Neural crest cell (in vitro differentiated cells): Measurements from ENCODE around the genes YIPF3 and HSP90AB1.

- PRO-cap: no peak
These were observed 29.1 kb upstream of the SRF start for GRCh38 chr6:43141931-43142491.

- PRO-cap: bidirectional peak, plus-strand start at chr6:43246719, minus-strand start at chr6:43246774; bidirectional peak, plus-strand start at chr6:43247110, minus-strand start at chr6:43246979
These were observed 3.3 kb downstream of the TTBK1 start for GRCh38 chr6:43246373-43247170.

GRCh38 chr6:43306047-43306785 is 2.4 kb downstream of the CRIP3 start:
- PRO-cap: no peak

DNA sequence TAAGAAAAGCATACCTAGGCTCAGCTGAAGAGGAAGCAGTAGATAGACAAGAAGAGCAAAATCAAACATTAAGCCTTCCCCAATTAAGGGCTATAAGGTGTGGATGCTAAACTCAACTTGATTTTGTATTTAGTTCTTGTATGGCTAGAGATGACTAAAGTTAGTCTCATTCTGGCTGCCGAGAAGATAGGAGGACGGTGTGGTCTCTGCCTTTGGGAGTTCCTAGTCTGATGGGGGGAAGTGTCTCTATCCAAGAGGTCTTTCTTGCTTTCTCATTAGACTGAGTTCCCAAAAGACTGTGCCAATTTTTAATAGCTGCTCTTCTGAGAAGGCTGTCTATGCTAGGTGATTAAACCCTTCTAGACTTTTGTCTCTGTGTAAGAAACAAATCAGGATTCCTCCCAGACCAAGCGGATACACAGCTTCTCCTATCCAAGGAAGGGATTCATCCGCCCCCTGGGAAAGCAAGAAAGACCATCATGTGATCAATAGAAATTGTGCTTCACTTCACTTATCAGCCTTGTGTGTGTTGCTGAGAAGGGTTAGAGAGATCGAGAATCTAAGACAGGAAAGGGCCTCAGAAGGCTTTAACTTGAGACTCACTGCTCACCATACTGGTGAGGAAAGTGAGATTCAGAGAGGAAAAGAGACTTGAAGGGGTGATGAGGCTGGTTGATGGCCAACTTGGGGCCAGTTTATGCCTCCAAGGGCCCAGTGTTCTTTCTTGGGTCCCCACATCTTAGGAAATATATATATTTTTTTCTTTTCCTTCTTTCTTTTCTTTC is 1.4 kb downstream of the ABCC10 start:
- PRO-cap: no peak

DNA sequence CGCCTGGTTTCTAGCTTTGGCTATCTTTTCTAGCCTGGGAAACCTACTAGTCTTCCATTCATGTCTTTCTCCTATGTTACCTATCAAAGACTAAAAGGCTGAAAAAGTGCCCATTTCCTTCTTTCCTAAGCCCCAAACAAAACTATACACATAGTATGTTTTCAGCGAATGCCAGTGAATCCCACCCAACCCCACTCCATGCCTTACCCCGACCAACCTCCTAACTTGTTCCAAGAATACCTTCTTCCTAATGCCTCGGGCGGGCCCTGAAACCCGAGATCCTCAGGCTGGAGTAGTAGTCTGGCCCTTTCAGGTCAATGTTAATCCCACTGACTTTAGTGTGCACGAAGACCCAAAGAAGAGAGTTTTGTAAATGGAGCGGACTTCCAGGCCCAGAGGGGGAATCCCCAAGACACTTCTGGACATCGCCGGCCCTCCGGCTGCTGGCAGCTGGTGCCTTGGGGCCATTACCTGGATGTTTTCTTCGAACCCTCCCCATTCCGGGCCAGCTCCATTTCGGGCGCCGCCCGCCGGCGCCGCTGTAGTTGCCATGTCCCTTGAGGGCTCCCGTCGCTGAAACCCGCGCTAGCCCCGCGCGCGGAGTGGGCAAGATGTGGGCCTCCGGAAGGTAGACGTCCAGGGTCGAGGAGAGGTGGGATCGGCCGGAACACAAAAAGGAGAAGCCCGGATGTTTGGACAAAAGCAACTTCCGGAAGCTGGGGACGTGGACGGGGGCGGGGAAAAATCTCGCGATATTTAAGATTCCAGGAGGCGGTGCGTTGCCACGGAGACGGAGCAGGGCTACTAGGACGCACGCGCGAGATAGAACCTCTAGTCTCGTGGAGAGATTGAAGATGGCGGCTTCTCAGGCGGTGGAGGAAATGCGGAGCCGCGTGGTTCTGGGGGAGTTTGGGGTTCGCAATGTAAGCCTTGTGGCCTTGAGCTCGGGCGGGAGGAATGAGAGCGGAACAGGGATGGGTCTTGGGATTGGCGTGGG is at the start of gene YIPF3:
YIPF3 (minus strand) TSS at position 671 of the 997 bp plus-strand sequence.
- PRO-cap: bidirectional peak, plus-strand start at position 834 of the sequence, minus-strand start at position 604 of the sequence

DNA sequence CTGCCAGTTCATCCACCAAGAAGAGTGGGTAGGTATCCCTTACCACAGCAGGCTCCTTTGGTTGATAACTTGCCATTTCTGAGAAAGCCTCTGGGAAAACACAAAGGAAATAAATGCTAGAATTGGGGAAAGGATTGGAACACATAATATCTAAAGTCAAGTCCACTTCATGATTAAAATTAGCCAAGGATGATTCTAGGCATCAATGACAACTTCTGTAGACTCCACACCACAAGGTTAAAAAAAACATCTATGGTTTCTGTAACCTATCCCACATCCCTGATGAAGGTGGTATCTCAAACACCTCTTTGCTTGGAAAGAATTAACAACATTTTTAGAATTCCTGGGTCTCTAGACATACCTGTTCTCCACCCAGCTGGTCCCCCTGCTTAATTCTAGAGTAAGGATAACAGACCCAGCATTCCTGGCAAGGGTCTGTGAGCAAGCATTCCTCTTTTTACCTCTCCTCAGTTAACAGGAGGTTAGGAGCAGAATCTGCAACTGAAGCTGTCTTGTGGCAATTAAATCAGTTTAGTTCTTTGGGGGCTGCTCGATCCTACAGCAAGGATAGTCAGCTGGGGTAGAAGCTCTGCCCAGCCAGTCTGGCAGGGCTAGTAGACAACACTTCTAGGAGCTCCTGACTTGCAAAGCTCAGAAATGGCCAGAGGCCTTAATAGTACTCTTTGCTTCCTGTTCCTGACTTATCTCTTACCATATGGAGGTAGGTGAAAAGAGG is 11.4 kb downstream of the POLR1C start:
- PRO-cap: no peak

- PRO-cap: bidirectional peak, plus-strand start at chr6:43629493, minus-strand start at chr6:43629264
These were observed 319 bp upstream of the GTPBP2 start for GRCh38 chr6:43629322-43629844.

DNA sequence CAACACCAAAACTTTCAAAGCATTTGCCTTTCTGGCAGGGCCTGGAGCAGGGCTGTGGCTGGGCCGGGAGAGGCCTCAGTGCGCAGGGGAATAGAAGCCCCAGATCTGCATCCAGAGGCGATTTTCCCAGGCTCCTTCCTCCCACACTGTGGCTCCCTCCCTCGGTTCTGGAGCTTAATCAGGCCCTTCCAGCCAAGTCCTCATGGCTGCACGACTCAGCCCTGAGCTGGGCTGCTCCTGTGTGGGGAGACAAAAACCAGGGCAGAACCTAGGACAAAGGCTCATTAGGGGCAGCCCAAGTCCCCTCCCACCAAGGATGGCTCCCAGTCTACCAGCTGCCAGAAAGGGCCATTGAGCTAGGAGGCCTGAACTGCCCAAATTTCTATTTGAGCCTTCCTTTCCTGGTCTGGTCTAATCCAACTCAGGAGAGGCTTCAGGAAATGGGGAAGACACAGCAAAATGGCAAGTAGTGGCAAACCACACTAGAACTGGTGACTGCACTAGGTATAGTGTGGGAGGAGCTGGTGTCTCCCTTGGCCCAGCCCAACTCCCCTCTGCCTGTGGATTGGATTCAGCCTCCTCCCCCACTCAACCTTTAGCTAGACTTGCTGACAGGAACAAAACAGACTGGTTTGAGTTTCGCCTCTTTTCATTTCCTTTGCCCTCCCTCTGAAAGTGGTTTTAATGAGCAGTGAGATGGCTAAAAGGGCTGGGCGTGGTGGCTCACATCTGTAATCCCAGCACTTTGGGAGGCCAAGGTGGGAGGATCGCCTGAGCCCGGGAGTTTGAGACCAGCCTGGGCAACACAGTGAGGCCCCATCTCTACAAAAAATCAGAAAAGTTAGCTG is 17.8 kb downstream of the MRPS18A start:
- PRO-cap: no peak

GRCh38 chr6:43704119-43704450 is 16.5 kb upstream of the MRPS18A start:
- PRO-cap: no peak

- PRO-cap: no peak
These were observed 18.5 kb upstream of the MRPS18A start for GRCh38 chr6:43705895-43706608.

DNA sequence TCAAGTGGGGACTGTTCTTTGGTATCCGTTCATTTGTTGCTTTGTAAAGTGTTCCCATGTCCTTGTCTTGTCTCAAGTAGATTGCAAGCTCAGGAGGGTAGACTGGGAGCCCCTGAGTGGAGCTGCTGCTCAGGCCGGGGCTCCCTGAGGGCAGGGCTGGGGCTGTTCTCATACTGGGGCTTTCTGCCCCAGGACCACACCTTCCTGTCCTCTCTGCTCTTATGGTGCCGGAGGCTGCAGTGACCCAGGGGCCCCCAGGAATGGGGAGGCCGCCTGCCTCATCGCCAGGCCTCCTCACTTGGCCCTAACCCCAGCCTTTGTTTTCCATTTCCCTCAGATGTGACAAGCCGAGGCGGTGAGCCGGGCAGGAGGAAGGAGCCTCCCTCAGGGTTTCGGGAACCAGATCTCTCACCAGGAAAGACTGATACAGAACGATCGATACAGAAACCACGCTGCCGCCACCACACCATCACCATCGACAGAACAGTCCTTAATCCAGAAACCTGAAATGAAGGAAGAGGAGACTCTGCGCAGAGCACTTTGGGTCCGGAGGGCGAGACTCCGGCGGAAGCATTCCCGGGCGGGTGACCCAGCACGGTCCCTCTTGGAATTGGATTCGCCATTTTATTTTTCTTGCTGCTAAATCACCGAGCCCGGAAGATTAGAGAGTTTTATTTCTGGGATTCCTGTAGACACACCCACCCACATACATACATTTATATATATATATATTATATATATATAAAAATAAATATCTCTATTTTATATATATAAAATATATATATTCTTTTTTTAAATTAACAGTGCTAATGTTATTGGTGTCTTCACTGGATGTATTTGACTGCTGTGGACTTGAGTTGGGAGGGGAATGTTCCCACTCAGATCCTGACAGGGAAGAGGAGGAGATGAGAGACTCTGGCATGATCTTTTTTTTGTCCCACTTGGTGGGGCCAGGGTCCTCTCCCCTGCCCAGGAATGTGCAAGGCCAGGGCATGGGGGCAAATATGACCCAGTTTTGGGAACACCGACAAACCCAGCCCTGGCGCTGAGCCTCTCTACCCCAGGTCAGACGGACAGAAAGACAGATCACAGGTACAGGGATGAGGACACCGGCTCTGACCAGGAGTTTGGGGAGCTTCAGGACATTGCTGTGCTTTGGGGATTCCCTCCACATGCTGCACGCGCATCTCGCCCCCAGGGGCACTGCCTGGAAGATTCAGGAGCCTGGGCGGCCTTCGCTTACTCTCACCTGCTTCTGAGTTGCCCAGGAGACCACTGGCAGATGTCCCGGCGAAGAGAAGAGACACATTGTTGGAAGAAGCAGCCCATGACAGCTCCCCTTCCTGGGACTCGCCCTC is 14.7 kb downstream of the VEGFA start:
- PRO-cap: no peak

DNA sequence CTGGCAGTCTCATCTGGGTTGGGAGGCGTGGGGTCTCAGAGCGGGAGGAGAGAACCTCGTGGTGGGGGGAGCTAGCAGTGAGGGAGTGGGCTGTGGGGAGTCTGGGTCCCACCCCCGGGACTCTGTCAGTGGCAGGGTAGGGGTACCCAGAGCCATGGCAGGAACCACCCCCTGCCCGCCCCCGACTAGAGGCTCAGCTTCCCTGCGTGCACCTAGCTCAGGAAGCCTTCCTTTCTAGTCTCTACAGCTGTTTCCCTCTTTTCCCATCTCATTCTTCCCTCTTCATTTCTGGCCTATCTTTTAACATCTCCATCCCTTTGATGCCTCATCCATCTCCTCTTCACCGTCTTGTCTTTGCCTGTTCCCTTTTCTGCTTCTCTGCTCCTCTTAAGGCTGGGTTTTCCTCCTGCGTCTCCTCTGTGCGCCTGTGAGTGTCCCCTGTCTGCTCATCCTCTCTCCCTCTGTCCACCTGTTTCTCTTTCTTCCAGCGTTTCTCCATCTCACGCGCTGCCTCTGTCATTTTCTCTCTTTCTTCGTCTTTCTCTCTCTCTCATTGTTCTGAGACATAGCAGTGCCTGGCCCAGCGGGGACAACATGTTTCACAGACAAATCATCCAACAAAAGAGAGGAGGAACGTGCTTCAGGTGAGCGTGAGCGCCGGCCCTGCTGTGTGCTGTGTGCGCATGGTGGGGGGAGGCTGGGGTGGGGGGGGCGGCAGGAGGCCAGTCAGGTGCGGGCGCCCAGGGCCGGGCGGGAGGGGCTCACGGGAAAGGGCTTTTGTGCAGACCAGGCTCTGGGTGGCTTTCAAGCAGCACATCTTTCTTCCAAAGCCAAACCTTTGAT is 121.0 kb downstream of the VEGFA start:
- PRO-cap: no peak

DNA sequence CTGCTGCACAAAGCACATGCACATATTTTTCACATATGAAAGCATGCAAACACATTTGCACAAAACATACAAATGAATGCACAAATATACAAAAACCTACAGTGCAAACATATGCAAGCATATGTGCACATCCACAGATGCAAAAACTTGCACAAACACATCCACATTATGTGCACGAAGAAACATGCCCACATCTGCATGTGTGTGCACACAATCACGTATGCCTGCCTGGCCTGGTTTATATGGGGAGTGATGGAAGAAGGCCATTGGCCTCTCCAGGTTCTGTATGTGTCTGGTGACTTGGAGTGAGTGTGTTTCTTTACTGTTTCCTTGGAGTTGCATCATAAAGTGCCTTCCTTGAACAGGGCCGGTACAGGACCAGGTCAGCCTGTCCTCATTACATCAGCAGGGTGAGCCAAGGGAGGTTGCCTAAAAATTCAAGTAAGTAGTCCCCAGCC is 140.6 kb downstream of the VEGFA start:
- PRO-cap: unidirectional peak, plus-strand start at position 397 of the sequence

DNA sequence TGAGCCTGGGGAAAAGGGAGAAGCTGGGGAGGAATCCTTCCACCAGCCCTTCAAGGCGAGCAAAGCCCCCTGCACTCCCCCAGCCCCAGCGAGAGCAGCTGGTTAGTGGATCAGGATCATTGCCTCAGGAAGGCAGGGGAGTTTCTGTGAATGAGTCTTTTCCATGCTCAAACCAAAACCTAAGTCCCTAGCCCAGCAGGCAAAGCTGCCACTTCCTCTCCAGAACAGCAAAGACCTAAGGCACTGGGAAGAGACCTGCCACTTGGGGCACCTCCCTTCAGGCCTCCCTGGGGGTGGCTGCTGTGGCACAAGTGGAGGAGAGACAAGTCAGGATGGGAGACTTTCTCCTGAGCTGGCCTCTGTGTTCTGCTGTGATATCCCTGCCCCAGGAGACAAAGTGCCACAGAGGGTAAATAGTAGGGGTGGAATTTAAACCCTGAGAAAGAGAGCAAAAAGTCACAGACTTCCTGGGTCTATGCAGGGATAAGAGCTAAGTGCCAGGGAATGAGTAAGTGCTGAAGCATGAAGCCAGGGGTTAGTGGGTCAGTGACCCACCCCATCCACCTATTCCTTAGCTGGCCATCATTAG is 84.3 kb downstream of the MRPL14 start:
- PRO-cap: no peak

GRCh38 chr6:44043598-44044636 is 83.3 kb downstream of the MRPL14 start:
- PRO-cap: unidirectional peak, plus-strand start at chr6:44043901; unidirectional peak, minus-strand start at chr6:44044250; unidirectional peak, minus-strand start at chr6:44044333

GRCh38 chr6:44119535-44120138 is 7.6 kb downstream of the MRPL14 start:
- PRO-cap: no peak

- PRO-cap: unidirectional peak, plus-strand start at chr6:44218773
These were observed 1.5 kb downstream of the MYMX start for GRCh38 chr6:44217926-44218921.

DNA sequence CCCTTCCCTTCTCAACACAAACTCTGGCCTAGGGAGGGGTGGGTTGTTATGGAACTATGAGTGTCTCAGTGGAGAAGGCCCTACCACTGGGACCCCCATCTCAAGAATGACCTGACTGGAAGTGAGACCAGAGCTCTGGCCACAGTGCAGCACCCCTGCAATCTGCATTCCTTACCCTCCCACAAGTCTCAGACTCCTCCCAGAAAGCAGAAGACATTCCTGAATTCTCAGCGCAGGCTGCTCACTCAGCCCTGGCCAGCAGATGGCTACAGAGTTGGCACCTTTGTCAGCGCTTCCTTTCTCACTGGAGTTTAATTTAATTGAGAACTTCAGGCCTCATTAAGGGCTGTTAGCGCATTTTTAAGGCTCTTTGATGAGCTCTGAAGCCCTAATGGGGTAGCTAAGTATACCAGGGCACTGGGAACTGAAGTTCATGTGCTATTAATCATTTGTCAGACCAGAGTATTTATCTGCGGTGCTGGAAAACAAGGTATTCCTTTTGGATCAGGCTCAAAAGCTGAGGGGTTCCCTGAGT is 11.3 kb downstream of the SLC29A1 start:
- PRO-cap: no peak

DNA sequence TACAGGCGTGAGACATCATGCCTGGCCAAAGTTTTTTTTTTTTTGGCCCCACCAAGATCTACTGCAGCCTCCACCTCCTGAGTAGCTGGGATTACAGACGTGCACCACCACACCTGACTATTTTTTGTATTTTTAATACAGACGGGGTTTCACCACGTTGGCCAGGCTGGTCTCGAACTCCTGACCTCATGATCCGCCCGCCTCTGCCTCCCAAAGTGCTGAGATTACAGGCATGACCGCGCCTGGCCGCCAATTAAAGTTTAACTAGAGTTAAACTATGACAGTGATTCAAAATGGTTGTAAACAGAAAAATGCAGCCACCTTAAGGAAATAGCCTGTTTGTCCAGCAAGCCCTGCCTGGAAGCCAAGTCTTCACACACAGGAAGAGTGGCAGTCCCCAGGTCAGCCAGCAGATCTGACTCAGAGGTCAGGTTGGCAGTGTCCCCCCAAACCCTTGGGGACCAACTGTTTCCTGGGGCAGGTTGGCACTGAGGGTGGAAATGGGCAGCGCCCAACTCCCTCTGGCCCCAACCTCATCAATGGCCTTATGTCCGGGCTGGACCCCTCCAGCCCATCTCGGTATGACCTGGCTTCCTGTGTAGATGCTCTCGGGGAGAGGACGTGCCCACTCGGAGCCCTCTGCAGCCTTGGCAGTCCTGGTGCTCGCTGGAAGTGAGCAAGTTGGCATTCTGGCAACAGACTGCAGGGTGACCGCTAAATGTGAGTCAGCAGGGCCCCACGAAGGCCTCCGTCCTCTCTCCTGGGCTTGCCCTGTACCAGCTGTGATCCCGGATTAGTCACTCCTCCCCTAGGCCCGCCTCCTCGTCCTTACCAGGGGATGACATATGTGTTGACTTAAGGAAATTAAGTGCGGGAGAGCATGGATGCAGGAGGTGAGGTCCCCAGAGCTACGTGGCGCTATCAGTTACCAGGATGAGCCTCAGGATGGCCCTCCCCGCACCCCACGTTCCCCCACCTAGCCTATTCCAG is 9.7 kb upstream of the HSP90AB1 start:
- PRO-cap: bidirectional peak, plus-strand start at position 858 of the sequence, minus-strand start at position 674 of the sequence

DNA sequence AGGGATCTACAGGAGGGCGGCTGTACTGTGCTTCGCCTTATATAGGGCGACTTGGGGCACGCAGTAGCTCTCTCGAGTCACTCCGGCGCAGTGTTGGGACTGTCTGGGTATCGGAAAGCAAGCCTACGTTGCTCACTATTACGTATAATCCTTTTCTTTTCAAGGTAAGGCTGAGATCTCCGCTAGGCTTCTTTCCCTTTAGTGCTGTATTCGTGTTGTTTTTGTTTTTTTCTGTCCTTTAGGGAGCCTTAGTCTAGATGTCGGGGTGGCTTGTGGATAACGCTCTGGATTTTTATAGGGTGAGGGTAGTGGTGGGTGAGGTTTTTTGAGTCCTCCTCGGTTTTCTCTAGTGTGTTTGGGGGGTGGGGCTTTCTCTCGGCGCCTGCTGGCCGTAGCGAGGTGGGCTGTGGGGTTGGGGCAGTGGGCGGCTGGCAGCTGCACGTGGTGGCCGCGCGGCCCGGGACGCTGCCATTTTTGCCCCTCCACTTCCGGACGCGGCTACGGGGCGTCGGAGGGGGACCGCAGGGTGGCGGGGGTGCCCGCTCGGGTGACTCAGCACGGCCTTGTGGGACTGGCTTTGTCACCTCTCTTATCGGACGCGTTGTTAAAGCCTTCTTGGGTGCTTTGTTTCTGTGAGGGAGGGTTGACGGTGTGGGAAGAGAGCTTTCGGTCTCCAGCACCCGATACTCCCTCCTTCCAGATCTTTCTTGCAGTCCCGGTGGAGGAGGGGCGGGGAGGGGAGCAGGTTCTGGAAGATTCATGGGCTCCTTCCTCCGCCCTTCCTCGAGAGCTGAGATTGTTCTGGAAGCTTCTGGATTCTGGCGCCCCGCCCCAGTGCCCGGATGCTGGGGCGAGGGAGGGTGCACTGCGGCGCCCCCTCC is at the start of gene HSP90AB1:
HSP90AB1 (plus strand) TSS at position 70 of the 881 bp plus-strand sequence.
- PRO-cap: bidirectional peak, plus-strand start at position 70 of the sequence, minus-strand start outside the sequence; bidirectional peak, plus-strand start at position 420 of the sequence, minus-strand start at position 438 of the sequence; bidirectional peak, plus-strand start at position 703 of the sequence, minus-strand start at position 709 of the sequence; bidirectional peak, plus-strand start outside the sequence, minus-strand start at position 803 of the sequence